HT-29 (cell line): ENCODE measurements around a stretch of chr2.

- RAMPAGE, long total RNA = no peak
These were observed 8.5 kb downstream of the MRPL33 start for GRCh38 chr2:27779684-27780747.

- RAMPAGE, long total RNA = no peak
These were observed 449 bp downstream of the BABAM2 start for GRCh38 chr2:27890919-27891437.

DNA sequence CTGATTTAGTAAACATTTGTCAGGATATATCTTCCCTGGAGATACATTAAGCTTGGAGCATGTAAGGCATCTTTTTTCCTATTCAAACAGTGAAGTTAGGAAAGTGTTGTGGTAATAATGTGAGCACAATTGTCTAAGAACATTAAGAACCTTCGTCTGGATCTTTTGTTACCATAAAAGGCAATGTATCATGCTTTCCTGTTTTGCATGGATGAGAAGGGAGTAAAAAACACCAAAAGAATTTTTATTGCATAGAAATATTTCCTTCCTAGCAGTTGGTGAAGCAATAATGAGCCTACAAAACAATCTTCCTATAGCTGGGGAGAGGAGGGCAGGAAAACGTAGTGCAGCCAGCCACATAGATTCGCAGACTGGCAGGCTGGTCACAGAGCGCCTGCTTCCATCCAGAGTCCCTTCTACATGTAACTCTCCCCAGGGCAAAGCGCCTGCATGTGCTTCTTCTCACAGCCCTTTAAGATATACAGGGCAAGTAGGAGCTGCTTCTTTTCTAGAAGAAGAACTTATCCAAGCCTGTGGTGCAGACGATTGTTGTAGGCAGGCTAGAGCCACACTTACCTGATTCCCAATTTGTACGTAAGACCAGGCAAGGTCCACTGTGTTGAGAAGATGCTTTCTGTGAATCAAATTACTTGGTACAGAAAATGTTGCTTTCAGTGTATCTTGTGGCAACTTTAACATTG lies 190.4 kb downstream of the BABAM2 start:
- RAMPAGE, long total RNA = no peak

GRCh38 chr2:28224963-28225472 lies 167.6 kb upstream of the FOSL2 start:
- RAMPAGE, long total RNA = no peak

DNA sequence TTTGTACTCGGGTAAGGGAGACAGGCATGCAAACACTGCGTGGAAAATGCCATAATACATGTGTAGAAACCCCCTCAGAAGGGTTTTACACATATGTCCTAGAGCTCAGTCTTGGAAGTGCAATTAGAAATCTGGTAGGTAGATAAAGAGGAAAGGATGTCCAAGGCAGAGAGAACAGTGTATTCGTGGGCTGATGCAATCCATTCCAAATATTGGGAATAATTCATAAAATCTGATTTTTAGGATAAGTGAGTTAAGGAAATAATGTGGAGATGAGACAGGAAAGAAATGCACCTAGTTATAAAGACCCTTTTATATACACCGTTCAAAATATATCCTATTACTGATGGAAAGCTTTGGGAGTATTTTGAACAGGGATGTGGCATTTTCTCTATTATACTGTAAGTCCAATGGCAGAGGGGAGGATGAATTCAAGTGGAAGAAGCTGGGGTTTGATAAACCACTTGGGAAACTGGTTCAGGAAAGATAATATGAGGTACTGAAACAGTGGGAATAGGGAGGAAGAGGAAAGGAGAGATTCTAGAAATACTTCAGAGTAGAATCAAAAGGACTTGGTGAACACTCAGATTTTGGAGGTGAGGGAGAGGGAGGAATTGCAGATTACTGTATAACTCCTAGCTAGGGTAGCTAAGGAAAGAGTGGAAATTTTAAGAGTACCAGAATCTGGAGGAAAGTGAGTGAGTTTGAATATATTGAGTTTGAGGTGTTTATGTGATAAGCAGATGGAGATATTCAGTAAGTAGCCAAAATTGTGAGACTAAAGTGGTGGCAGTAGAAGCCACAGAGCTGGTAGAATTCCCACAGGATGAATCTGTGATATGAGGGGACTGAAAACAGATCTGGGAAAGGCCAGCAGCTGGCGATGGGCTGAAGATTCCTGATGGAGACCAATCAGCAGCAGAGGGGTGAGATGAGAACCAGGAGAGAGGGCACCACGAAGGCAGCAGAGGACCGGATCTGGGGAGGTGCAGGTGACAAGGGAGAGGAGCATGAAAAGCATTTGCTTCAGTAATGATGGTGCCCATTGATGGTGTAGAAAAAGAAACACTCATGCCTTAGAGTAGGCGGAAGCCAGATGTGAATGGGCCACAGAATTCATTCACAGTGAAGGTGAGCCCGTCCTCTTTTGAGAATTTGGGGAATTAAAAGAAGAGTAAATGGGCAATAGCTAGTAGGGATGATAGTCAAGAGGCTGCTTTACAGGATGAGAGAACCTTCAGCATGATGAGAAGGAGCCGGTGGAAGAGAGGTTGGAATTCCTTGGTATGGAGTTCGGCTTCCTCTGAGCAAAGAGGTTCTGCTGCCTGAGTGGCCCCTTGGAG lies 114.3 kb upstream of the FOSL2 start:
- RAMPAGE, long total RNA = no peak

- RAMPAGE, long total RNA = no peak
These were observed 58.9 kb upstream of the FOSL2 start for GRCh38 chr2:28333623-28334250.

- RAMPAGE, long total RNA = no peak
These were observed 46.0 kb upstream of the FOSL2 start for GRCh38 chr2:28346523-28347132.

GRCh38 chr2:28355956-28356606 lies 36.6 kb upstream of the FOSL2 start:
- RAMPAGE, long total RNA = no peak

DNA sequence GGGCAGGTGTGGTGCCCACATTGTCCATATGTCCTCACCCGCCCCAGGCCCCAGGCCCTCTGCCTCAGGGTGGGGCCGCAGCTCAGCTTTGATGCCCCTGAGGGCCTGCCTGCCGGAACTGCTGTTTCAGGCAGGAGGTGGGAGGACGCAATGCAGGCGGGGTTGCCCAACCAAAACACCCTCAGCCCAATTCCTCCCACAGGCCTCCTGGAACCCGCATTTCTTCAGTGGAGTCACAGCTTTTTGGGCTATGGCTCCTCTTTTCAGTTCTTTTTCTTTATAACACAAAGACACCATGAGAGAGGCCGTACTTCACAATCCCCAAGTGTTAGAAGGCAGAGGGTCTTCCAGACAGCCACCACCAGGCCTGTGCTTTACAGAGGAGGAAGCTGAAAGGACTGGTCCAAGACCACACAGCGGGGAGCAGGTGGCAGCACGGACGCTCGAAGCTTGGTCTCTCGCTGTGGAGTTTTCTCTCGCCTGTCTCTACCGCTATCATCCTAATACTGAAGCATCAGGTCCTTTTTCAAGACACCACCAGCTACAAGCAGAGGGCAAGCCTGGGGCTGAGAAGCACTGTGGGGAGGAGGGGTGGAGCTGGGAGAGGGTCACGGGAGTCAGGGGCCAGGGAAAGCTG lies 32.1 kb upstream of the FOSL2 start:
- RAMPAGE, long total RNA = no peak

DNA sequence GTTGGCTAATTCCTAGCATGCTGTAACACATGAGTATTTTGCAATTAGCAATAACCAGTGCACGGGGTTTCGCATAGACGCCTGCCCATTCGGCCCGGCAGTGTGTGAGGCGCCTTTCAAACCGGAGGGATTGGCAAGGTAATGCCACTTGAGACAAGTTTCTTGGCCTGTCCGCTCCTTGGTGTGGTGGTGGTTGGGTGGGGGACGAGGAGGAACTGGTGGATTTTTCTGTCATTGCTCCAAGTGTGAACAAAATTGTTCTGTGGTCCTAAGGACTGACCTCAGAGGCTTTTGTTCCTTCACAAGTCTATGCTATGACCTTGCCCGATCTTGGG lies 2.9 kb downstream of the FOSL2 start:
- RAMPAGE, long total RNA = no peak

DNA sequence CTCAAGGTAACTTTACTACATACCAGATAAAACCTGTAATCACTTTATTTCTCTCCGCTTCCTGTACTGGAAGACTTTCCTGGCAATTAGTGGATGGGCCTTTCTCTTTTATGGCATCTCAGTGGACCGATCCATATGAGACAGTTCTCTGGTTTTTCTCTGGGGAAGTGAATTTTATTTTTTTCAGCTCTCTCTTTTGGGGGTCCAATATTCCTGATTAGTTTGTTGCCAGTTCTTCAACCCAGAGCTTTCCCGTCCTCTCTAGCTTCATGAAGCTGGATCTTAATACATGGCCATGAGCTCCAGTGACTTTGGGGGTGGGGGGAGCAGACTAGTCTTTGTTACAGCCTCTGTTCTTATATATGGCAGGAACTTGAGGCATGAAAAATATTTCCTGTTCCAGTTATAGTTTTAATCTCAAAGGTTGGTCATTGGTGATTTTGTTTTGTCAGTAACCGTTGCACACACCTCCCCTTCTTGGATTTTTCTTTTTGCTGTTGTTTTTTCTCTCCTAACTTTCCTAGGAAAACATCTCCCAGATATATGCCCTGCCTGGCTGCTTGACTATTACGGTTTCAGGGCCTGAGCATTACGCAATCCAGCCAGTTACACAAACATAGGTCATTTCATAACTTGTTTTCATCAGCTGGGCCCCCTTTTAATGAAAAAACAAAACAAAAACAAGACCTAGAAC lies 3.5 kb downstream of the FOSL2 start:
- RAMPAGE, long total RNA = no peak

DNA sequence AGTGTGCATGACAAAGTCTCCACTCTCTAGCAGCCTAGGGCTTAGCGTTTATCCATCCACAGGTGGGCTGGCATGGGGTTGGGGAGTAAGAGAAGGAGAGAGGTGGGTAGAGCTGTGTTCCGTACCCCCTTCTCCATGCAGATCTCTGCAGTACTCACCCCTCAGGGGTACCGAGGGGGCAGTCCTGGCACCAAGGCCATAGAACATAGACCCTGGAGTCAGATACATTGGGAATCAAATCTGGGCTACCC lies 18.5 kb downstream of the FOSL2 start:
- RAMPAGE, long total RNA = no peak

- RAMPAGE, long total RNA = no peak
These were observed 44.7 kb downstream of the FOSL2 start for GRCh38 chr2:28437096-28437994.

DNA sequence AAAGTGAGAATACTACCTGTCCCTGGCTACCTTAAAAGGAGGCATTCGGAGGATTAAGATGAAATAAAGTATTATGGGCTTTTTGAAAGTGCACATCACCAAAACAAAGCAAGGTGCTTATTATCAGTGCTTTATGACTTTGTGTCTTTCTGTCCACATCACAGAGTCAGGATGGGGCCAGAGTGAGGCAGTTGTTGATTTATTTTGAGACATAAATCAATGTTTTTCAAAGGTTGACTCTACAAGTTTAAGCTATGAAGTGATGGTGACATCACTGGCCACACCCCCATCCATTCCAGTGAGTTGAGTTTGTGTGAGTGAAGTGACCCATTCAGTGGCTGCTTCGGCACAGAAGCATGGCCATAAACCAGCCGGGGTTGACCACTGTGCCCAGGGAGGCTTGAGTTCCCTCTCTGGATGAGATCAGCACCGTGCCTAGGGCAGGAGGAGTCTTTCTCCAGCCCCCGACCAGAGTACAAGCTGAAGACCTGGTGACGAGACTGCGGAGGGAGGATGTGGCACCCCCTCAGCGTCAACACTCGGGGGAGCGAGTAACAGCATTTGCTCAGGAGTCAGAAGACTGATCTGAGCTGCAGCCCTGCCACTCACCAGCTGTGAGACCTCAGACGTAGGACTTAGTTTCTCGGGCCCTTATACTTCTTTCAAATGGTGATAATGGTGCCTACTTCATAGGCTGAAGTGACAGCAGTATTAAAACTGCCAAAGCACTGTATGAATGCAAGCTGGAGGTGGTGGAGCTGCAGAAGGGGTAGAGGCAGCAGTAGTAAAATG lies 88.9 kb upstream of the PPP1CB start:
- RAMPAGE, long total RNA = no peak

DNA sequence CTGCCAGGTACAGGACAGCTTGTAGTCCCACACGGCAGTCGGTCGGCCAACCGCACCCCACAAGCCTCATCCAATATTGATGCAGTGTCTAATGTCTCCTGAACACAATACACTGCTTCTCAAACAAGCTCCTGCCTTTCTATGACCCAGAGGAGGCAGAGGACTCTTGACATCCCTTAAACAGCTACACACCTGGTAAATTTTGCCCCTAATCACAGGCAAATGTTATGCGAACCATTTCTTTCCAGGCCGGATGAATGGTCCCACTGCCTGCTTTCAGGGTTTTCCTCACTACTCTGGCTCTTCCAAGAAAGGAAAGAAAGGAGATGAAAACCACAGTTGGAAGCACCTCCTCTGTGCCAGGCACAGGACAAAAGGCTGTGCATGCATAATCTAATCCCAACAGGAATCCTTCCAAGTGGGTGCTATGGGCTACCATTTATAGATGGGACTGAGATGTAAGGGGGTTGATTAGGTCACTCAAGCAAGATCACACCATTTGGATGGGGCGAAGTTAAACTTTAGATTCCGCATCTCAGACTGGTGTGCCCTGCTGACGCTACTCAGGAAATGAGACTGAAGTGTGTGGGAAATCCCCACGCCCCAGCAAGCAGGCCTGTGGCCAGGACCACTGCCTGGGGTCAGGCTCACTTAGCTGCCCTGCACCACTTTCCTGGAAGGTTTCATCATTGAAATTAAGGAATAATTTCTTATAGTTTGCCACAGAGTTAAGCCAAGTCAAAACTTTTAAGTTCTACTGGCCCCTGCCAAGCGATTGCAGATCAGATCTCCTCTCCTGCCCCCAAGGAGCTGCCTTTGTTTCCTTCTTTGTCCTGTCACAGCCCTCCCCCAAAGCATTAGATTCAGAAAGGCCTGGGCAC lies 70.6 kb upstream of the PPP1CB start:
- RAMPAGE, long total RNA = no peak

- RAMPAGE, long total RNA = no peak
These were observed 35.2 kb upstream of the PPP1CB start for GRCh38 chr2:28716221-28716986.

DNA sequence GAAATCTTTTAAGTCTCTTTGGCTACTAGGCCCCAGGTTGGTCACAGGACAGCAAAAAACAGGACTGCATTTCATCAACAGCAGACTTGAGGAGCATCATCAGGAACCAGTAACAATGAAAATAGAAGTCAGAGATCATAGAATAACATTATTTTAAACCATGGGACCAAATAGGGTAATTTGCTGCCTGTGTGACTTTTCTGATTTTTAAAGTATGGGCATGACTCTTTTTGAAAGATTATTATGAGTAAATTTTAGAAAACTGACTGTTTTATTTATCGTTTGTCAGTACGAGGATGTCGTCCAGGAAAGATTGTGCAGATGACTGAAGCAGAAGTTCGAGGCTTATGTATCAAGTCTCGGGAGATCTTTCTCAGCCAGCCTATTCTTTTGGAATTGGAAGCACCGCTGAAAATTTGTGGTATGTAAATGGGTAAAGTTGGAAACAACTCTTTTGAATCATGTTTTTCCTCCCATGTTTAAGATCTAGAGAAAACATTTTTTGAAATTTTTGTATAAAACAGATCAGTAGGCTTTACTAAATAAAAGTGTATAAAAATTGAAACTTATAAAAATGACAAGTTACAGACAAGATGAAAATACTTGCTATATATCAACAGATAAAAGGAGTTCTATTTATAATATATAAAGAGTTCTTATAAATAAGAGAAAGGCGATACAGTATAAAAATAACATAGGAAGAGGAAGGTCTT lies 25.1 kb downstream of the PPP1CB start:
- RAMPAGE, long total RNA = no peak

DNA sequence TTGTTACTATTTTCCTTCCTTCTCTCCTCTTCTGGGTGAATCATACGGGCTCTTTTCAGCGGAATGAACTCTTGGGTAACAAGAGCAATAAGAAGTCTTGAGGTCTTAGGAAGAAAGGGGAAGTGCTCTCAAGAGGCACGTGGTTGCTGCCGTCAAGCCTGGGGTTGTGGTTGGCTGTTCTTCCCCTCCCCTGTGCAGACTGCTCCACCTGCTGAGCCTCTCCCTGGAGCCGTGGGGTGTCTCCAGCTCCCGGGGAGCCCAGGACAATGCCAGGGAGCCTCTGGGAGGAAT lies 19.4 kb downstream of the TOGARAM2 start:
- RAMPAGE, long total RNA = no peak

- RAMPAGE, long total RNA = no peak
These were observed 10.6 kb downstream of the PCARE start for GRCh38 chr2:29063466-29064291.

DNA sequence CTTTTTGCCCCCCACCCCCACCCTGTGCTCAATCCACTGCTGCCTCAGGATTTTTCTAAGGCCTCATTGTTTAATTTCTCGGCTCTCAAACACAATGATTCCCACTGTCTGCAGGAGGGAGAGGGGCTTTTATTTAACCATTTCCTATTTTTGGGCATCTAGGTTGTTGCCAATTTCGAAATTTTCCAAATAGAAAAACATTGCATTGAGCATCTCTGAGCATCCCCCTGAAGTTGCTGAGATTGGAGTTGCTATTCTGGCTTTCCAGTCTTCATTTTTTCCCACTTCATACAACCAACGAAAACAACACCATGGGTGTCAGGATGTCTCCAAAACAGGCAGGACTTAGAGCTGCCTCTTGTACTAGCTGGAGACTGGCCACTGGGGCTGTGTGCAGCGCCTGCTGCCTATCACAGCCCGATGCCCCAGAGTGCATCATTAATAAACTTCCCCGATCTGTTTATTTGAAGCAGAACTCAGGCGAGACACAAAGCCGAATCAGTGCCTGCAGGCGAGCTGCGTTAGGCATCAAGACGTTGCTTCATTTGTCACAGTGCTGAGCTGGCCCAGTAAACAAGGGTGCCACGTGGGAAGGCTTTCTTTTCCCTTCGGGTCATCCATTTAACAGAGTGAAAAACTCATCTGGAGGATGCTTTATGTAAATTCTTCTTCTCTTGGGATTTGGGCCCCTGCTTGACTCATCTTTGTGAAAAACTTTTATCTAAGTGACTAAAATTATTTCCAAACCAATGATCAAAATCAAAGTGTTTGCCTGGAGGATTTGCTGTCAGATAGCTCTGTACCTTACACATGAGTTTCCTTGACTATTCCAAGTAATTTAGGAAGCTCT lies 1.9 kb upstream of the PCARE start:
- RAMPAGE, long total RNA = no peak